ENCODE data around the genes USP43, GLP2R, MYH3 and PIRT.

DNA sequence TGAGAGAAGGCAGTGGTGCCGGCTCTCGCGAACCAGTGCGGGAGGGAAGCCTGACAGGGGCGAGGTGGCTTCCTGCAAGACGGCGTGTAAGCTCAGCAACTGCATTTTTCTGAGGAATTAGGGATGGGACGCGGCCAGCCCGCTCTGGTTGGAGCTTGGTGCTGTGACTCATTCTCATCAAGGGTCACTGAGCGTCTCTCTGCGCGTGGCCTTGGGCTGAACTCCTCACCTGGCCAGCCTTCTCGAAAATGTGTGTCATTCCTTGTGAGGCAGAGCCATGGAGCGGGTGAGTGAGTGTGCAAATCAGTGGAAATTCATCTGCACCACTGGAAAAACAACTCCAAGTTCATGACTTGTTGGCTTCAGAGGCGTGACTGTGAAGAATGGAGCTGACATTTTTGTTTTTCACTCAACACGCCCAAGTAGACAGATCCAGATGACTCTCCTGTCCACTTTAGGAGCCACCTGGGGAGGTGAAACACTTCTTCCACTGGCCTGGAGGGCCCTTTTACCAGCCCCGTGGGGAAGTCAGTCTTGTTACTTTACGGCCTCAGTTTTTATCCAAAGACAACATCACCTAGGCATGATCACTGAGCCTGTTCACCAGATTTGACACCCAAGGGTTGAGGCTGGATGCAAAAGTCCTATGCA, 53.0 kb downstream of the NTN1 start:
- PRO-cap, result no peak
- RAMPAGE, long total RNA, 4 experiments, result no peak in any of the 4 experiments

- PRO-cap, result unidirectional peak, plus-strand start at chr17:9217961
- RAMPAGE, long total RNA, 4 experiments, result no peak in any of the 4 experiments
Observed at GRCh38 chr17:9217560-9218227, 196.4 kb downstream of the NTN1 start.

DNA sequence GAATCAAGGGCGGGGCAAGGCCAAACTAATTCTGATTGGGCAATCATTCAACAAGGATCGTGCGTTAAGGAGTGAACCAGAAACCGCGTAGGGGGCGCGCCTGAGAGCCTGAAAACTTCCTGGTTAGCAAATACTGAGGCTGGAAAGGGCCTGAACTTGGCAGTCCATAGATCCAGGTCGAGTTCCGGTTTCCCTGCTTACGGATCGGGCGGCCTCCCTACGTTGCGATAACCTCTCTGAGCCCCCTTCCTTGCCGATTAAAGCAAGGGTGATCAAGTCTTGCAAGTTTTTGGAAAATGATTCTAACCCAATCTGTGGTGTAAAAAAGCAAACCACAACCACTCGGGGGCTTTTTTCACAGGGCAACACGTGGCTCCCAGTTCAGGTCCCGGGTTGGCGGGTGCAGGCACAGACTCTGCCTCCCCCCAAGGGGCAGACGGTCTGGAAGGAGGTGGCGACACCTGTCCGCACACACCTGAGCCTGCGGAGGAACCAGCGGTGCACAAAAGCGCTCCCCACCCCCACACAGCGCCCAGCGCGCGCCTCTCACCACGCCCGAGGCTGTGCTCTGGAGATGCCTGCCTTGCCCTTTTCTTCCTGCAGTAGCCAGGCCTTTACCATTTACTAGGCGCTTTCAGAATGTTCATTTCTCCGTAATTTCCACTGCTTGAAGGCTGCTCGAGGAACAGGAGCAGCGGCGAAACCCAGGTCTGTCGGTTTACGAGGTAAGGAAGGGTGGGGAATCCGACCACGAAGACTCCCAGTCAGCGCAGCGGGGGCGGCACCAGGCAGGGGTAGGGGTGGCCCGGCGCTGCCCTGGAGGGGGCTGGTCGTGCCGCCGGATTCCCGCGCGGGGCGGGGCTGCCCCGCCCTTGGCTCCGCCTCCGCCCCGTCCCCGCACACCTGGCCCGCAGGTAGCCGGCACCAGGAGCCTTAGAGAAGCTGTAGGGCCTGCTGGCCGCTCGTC, at the start of gene USP43:
Gene USP43 (plus strand): TSS at position 900 of the 967 bp plus-strand sequence.
- PRO-cap, result no peak
- RAMPAGE, long total RNA, 4 experiments, result no peak in any of the 4 experiments

- PRO-cap, result unidirectional peak, minus-strand start at chr17:9645911
- RAMPAGE, long total RNA, 4 experiments, result no peak in any of the 4 experiments
Observed at GRCh38 chr17:9645833-9646272, 536 bp downstream of the USP43 start.

- PRO-cap, result no peak
- RAMPAGE, long total RNA, 4 experiments, result no peak in any of the 4 experiments
Observed at GRCh38 chr17:9671194-9671651, 25.9 kb downstream of the USP43 start.

- PRO-cap, result no peak
- RAMPAGE, long total RNA, 4 experiments, result no peak in any of the 4 experiments
Observed at GRCh38 chr17:9825610-9826100, at the start of gene GLP2R. TSS of gene GLP2R (plus strand) at chr17:9825924.

DNA sequence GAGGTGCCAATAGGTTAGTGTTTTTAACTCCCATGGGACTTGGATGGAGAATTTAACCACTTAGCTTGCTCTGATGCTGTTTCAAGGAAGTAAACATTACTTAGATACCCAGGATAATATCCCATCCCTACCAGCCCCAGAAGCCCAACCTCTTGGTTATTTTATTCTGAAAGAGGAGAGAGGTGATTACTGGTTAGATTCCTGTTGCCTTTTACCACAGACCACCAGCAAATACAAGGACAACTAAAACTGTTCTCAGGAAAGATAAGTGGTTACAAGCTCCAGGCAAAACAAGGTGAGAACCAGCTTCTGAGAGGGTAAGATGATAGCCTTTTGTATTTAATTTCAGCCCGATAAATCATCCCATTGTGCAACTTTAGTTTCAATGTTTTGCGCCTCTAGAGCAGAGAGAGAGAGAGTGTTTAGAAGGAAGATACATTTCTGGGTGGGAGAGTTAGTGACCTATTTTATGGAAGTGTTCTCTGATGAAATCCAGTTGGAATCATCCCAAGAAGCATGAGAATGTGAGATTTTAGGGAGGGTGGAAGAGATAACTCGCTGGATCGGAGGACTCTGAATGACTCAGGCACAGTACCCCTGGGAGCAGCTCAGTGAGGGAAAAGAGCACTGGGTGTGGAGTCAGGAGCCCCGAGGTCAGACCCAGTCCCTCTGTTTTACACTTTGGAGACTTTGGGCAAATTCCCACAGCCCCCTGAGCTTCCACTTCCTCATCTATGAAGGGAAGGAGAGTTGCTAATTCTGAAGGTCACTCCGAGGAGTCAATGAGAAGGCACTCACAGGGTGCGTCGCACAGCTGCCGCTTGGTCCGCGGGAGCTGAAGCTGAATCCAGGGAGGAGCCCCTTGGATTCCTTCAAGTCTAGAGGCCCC, 12.1 kb downstream of the GLP2R start:
- PRO-cap, result no peak
- RAMPAGE, long total RNA, 4 experiments, result no peak in any of the 4 experiments

DNA sequence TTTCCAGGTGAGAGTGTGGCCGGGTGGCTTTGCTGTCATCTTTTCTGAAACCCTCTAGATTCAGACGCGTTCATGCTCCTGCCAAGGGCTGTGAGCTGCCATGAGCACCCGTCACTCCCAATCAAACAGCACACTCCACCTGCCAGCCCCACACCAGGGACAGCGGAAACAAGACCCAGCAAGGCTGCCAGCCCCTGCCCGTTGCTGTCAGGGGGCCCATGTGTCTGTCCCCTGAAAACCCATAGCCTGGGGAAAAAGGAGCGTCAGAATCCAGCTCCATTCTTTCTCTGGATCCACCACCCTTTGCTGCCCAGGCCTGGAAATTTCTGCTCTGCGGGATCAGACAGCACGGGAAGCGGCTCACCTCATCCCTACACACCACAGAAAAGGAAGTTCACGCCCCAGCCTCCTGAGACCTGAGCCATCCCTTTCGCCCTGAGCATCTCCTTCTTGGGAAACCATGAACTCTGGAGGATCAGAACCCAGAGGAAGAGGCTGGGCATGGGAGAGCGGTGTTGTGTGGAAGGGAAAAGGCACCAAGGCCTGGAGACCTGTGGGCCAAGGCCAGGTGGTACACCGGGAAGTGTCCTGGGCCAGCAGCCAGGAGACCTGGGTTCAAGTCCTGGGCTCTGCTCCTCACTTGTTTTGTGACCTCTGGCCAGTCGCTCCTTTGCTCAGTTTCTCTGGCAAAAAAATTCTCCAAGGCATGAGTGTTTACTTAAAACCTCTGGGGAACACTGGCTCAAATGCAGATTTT, 51.5 kb upstream of the RCVRN start:
- PRO-cap, result no peak
- RAMPAGE, long total RNA, 4 experiments, result no peak in any of the 4 experiments

DNA sequence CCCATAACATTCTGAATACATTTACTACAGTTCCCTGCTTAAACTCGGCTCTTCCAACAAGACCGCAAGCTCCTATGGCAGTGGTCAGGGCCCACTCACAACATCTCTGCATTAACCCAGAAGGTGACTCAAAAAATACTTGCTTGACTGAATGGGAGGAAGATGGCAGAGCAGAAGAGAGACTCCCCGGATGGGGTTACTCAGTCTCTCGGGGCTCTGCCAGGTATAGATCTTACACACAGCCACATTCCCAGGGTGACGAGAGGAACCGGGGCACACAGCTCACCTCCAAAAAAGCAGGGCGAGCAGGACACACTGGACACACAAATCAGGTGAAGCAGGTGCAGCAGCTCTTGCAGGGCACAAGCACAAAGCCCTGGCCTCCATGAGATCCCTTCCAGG, 101.2 kb downstream of the GAS7 start:
- PRO-cap, result no peak
- RAMPAGE, long total RNA, 4 experiments, result start-site peak on the minus strand in 2 of 4 experiments, centred at positions 166 to 172 of the sequence, 21 to 70 reads per replicate

DNA sequence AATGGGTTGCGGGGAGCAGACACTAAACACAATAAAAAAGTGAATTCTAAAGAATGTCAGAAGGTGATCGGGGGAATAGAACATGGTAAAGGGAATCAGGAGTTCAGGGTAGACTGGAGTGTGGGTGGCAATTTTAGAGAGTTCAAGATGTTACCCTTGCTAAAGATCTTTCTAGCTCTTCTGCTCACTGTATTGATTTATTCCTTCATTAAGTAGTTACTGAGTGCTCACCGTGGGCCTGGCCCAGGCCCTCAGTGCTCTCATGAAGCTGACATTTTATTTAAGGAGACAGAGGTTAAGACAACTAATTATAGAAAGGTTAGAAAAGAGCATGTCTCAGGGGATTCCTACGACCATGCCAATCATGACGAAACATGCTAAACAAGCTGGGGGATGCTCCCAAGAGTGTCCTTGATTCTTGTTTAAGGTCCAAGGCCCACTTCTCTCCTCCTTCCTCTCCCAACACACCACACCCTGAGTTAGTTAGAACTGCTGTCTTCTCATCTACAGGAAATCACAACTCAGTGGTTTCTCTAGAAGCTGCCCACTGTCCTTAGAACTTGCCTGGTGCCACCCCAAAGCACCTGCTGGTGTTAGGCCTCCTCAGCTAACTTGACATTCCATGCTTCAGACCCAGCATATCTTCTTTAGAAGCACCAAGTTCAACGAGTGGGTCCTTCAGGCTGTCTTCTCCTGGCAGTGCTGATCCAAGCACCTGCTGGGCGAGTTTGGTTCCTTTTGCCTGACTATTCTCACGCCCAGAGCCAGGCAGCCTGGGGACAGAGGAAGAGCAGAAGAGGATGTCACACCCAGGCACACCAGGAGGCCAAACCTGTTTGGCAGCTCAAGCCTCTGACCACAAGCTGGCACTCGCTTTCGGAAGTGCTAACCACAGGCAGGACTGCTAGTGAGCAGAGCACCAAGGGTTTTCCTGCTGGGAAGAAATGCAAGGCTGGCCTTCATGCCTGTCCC, 79.0 kb downstream of the GAS7 start:
- PRO-cap, result no peak
- RAMPAGE, long total RNA, 4 experiments, result start-site peak on the minus strand in 1 of 4 experiments, centred at positions 705 to 810 of the sequence, 18 to 19 reads per replicate

DNA sequence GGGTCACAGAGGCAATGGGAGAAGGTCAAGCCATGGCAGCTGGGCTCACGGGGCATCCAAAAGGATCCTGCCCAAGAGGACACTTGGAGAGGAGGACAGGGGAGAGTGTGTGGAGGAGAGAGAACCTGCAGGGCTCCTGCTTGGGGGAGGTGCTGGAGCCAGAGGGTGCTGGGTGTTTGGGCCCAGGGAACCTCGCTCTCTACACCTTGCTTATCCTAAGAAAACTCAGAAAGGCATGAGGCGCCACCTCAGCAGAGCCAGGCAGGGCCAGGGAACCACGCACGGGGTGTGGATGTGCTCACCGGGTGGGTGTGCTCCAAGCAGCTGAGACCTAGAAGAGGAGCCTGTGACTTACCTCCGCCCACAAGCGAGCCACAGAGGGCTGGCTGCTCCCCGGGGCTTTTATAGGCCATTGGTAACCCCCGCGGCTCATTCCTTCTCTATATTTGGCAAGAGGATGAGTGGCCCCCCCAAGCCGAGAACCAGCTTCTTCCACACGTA, at the start of gene MYH3:
Gene MYH3 (minus strand): TSS at position 376 of the 501 bp plus-strand sequence.
- PRO-cap, result no peak
- RAMPAGE, long total RNA, 4 experiments, result no peak in any of the 4 experiments

DNA sequence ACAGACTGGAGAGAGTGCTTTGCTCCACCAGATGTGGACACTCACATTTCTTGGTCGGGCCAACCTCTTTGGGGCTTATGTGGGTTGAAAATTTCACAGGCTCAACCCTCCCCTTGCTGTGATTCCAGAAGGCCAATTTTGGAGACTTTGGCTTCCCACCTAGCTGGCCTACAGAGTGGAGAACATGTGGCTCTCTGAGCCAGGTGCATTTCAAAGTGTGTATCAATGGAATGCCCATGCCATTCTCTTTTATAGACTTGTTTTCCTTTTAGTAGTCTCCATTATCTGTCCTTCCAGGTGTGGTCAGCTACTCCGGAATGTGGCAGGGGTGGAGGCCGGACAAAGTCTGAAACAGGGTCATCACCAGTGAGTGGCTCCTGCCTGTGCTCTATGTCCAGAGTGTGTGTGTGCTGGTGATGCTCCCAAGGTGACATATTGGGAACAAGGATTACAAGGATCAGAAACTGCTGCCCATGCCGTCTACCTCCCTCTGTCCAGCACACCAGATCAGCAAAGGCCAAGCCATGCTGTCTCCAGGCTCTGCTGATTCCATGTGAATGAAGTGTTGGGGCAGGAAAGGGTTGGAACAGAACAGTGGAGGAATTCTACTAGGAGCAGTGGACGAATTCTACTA, 3.8 kb upstream of the TMEM220 start:
- PRO-cap, result no peak
- RAMPAGE, long total RNA, 4 experiments, result no peak in any of the 4 experiments

DNA sequence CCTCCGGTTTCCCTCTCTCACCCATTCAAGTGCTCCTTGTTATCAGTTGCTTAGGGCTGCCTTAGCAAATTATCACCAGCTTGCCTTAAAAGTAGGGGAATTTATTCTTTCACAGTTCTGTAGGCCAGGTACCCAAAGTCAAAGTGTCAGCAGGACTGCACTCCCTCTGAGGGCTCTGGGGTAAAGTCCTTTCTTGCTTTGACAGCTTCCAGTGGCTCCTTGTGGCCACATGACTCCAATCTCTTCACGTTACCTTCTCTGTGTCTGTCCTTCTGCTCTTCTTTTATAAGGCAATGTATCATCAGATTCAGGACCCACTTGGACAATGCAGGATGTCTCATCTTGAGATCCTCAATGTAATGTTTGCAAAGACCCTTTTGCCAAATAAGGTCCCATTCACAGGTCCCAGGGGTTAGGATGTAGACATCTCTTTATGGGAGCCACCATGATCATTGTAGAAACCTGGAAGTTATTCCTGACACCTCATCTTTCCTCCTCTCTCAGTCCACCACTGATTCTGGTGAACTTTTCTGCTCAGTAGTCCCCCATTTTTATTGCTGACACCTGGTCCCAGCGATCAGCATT, 8.1 kb upstream of the TMEM220 start:
- PRO-cap, result no peak
- RAMPAGE, long total RNA, 4 experiments, result no peak in any of the 4 experiments

GRCh38 chr17:10837825-10838389, at the start of gene PIRT:
TSS of gene PIRT (minus strand) at chr17:10838087.
- PRO-cap, result no peak
- RAMPAGE, long total RNA, 4 experiments, result no peak in any of the 4 experiments

GRCh38 chr17:10931385-10931741, 93.5 kb upstream of the PIRT start:
- PRO-cap, result no peak
- RAMPAGE, long total RNA, 4 experiments, result no peak in any of the 4 experiments

DNA sequence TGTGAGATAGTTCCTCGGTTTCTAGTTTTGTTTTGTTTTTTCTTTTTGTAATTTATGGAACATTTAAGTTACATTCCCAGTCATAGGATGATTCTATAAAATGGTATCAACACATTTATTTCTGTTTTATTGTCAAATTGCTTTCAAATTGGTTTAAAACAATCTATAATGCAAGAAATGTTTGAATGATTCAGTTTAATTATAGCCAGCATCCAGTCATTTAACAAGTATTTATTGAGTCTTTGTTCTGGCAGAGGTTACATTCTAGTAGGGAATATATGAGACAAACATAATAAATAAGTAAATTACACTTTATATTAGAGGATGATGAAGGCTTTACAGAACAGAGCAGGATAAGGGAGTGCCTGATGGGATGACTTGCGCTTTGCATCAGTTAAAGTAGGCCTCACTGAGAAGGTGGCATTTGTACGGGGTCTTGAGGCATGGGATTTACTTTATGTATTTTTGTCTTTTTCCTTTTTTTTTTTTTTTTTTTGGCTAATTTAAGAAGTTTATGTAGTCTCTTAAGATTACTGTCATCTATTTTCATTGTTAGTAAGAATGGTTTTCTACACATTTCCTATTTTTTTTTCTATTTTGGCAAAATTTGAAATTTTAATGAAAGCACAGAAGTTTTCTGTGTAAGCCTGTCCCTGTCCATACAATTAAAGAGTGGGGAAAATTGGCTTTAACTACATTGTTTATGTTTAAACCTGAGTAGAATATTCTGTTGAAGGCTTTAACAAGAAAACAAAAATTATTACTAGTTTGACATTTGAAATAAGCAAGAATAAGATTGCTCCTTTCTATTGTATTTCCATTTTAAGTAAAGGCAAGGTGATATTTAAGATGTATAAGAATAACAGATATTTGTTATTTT, 86.5 kb downstream of the MAP2K4 start:
- PRO-cap, result no peak
- RAMPAGE, long total RNA, 4 experiments, result start-site peak on the plus strand in 1 of 4 experiments, centred at position 71 of the sequence, 12 reads per replicate

DNA sequence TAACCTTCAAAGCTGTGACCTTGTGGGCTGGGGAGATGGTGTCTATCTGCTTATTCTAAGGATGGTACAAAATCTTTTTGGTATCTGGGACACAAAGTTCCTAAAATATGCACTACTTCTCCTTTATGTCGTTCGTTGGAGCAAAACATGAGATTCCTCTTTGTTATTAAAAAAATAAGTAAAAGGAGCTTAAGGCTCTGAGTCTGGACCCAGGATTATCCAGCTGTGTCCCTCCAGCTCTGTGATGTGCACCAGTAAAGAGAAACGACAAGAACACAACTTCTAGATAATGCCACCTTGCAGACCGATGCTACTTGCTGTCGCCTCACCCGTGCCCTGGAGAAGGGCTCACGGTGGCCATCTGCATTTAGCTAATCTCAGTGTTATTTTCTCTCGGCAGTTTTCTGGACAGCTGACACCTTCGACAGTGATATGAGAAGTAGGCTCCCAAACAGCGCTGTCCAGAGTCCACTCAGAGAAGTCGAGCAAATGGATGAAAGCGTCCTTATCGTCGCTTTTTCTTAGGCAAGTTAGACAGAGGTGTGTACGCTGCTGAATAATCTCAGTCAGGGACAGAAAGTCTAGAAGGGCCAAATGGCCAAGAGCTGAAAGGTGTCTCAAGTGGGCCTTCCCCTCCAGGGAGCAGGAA, 42.6 kb upstream of the MYOCD start:
- PRO-cap, result no peak
- RAMPAGE, long total RNA, 4 experiments, result no peak in any of the 4 experiments

DNA sequence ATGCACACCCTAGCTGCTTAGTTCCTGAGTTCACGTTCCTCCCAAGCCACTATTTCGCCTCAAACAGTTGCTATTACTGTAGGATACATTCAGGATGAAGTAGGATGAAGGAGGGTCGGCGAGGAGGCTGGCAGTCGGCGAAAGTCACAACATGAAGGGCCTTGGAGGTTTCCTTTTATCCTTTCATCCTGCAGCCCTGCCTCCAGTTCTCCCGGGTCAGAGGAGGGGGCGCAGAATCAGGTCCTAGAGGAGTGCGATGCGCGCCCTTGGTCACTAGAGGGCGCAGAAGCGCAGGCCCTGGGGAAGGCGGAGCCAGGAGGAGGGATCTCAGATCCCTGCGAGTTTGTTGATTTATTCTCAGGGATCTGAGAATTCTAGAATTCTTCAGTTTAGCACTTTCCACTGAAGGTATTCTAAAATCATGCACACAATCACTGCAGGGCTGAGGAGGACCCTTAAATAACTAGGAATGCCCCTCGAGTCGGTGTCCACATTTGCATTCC, 6.6 kb upstream of the ELAC2 start:
- PRO-cap, result no peak
- RAMPAGE, long total RNA, 4 experiments, result no peak in any of the 4 experiments

DNA sequence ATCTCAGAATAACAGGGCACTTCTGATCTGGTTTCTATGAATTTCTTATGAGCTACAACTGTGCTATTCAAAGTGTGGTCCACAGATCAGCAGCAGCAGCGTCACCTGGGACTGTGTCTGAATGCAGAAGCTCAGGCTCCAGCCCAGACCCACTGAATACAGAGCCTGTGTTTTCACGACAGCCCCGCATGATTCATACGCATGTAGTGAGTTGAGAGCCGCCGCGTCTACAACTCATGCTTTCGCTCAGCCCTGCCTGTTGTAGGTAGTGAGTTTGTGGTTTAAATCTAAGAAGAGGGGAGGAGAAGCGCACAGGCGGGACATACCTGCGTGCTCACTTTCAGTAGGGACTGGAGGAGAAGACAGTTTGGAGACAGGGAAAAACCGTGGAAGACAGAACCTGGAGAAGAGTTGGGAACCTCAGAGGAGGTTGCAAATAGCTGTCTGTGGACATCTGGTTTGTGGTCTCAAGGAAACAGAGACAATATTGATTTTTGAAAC, 28.6 kb upstream of the ELAC2 start:
- PRO-cap, result no peak
- RAMPAGE, long total RNA, 4 experiments, result no peak in any of the 4 experiments

DNA sequence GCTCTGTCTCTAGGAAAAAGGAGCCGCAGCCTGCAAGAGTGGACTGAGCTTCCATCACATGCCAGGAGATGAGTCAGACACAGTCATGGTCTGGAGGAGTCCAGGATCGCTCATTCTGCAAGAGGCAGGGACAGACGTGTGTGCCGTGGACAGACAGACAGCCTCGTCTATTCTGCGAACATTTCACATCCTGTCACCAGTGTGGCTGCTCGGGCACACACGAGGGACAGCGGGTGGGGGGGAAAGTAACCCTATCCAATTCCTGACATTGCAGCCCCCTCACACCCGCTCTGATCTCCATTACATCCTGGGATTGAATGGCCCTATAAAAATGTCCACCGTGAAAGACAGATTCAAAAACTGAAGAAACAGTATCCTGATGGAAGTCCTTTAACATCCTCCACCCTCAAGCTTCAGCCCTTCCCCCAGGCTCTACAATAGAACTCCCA, 39.5 kb downstream of the HS3ST3A1 start:
- PRO-cap, result no peak
- RAMPAGE, long total RNA, 4 experiments, result no peak in any of the 4 experiments

All from suprapubic skin (tissue), 4 donors.